Foreskin keratinocyte (primary cell): ENCODE results near the gene PITRM1.

DNA sequence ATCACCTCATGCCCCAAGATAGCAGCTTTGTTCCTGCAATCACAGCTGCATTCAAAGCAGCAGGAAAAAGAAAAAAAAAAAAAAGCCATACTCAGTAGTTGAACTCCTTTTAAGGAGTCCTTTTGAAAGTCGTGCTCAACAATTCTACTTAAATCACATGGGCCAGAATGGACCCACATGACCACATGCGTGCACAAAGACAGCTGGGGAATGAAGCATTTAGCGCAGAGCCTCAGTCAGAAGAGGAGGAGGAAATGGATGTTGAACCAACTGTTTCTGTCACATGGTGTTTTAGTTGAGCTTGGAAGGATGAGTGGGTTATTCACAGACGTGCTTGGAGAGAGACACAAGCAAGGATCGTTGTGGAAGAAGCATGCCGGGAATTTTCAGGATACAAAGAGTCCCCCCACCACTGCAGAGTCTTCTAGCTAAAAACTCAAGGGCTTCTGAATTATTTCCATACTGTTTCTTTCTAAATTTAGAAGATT, 13.0 kb upstream of the PFKP start:
- RAMPAGE, total RNA = no peak

DNA sequence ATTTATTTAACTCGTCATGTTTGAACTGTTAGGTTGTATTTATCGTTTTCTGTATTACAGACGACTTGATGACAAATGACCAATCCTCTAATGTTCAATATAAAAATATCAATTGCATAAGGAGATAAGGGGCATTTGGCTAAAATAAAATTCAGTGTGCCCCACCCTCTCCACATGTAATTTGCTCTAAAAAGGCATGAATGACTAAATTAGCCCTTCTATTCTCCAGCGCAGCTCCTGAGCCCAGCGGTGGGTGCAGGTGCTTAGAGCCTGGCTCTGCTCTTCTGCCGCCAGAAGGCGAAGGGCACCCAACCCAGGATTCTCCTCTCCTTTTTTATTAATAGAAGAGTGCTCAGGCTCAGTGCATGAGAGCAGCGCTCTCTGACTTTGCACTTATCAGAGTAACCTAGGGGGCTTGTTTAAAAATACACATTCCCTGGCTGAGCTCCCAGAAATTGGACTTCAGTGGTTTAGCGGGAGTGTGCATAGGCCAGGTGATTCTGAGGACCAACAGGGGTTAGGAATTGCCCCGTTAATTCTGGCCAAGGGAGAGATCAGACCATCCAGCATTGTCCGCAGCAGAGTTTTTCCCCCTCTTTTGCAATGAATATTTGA, 1.8 kb upstream of the PFKP start:
- RAMPAGE, total RNA = no peak

GRCh38 chr10:3066178-3066684, 1.1 kb upstream of the PFKP start:
- RAMPAGE, total RNA = no peak

DNA sequence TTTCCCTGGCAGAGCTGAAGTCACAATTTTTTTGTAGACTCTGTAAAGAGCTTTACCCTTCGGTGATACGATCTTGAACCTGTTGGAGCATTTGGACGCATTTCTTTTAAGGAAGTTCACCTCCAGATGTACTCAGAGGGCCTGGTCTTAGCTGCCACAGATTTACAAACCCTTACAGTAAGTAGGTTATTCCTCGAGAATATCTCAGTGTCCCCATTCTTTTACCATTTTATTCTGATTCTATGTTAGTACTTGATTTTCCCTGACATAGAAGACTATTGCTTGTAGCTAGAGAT, 2.7 kb downstream of the PFKP start:
- RAMPAGE, total RNA = no peak

GRCh38 chr10:3071210-3072245, 4.2 kb downstream of the PFKP start:
- RAMPAGE, total RNA = no peak

- RAMPAGE, total RNA = no peak
Observed at GRCh38 chr10:3109136-3109780, 41.9 kb downstream of the PFKP start.

- RAMPAGE, total RNA = no peak
Observed at GRCh38 chr10:3129710-3130082, 42.9 kb downstream of the PITRM1 start.

- RAMPAGE, total RNA = start-site peak on the minus strand at chr10:3172732-3172784, 180 and 37 reads in 2 replicates
Observed at GRCh38 chr10:3172617-3173364, at the start of gene PITRM1. Gene PITRM1 (minus strand): TSS chr10:3172782.

DNA sequence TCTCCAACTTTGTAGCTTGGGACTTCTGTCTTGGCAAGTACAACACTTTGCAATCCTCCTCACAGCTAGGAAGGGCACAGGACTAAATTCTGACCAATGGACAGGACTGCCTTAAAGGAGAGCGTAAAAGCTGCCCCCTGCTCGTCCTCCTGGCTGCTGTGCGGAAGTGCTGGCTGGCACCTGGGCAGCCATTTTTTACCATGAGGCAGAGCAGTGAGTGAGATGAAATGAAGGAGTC, 90.2 kb upstream of the PITRM1 start:
- RAMPAGE, total RNA = no peak

GRCh38 chr10:3293674-3294574, 121.3 kb upstream of the PITRM1 start:
- RAMPAGE, total RNA = no peak

DNA sequence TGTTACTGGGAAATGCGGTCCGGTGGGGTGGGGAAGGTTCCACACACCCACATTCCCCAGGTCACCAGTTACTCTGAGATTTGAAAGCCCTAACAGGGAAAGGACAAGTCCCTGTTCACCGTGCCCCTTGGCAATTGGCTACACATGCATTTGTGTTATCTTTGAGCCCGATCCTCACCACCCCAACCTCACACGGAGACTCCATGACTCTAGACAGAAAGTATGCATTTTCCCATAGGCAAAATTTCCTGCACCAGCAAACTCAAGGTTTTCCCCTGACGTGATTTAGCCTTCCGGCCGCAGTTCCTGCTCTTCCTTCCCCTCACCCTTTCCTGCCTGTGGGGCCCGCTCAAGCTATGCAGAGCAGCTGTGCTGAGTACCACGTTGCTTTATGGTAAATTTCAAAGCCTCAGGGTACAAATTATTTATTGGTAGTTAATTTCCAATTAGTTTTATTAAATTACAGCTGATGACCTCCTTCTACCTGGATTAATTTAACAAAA, 282.8 kb upstream of the PITRM1 start:
- RAMPAGE, total RNA = no peak

DNA sequence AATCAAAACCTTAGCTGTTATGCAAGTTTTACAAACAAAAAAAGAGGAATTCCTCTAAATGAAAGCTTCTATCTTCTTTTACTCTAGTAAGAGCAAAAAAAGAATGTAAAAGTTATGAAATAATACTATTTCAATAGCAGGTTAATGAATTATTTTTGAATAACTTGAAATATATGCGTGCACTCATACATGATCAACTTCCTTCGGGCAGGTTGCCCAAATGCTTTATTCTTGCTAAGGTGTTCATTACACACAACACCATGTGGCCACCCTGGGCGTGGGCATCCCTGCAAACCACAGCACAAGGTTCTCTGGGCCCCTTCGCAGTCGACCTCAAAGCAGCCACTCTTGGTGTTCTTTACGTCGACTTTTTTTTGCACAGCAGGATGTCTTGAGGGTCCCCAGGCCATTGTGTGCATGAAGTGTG, 300.6 kb upstream of the PITRM1 start:
- RAMPAGE, total RNA = no peak

GRCh38 chr10:3493859-3495247, 290.7 kb downstream of the KLF6 start:
- RAMPAGE, total RNA = no peak

- RAMPAGE, total RNA = no peak
Observed at GRCh38 chr10:3503326-3503907, 281.6 kb downstream of the KLF6 start.

DNA sequence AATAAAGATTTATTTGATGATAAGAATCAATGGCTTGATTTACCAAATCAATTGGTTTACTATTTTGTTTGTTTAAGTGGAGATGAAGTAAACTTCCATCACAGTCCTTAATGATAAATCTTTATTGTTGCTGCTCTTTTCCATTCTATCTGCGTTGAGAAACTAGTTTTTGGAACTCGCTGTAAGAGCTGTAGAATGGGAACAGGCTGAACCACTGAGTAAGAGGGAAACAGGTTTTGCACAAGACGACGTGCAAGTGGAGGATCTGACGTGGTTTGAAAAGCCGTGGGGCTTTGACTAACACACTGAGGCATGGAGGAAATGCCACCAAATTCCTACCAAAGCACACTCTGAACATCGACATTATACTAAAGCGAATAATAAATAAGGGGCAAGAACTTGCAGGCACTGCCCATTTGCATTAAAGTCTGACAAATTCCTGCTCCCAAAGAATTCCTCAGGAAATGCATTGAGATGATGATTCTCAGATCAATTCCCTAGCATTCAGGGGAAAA, 160.7 kb downstream of the KLF6 start:
- RAMPAGE, total RNA = no peak

DNA sequence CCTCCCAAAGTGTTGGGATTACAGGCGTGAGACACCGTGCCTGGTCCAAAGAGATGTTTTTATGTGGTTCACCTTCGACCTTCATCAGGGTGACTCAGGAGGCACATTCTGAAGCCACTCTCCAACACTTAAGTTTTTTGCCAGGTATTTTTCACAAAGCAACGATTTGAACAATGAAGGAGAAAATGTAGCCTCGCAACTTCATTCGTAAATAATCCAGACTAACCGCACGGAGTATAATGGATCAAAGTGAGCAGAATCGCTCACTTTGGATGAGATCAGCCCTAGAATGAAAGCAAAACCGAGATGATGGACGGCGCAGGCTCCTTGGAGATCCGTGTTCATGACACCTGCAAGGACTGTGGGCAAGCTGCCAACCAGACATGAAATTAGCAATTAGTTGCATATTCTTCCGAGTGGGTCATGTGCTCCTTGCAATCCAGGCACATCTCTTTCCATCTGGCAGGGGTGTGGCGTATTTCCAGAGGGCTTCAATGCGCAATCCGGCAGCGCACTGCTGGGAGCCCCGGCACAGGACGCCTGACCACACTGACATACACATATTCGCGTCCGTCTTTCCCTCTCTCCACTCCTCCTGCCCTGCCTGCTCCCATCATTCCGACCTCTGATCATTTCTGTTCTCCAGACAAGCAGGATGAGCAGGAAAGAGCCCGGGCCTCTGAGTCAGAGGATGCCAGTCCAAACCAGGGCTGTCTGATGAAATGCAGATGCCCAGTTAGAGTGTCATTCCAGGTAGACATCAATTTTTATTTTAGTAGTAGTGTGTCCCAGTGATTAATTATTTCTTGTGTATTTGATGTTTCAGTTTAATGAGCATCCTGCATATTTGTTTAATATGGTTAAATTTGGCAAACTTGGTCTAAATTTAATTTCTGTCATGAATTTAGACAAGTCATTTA, 148.4 kb downstream of the KLF6 start:
- RAMPAGE, total RNA = no peak

DNA sequence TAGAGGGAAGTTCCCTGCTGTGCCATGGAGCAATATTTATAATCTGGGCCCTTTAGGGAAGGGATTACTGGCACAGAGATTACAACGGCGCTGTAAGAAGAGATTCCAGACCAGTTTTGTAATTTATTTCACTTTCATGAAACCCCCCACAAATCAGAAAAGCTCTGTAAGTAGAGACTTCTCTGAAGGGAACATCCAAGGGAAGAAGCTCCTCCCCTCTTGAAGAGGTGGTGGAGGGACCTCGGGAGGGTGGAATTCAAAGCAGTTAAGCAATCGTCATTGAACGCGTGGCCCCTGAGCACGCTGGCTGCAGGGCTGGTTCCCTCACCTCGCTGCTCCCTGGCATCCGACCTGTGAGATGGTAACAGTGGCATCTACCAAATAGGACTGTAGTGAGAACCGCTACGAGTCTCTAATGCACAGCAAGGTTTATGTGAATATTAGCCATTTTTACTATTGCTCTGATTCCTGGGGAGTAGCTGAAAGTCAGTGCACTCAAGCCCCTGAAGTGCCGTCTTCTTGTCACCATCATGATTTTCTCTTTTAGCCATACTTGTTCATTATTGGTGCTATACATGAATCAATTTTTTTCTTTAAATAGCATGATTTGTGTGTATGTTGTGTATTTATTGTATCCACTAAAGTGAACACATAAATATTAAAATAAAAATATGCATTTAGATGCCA, 113.3 kb downstream of the KLF6 start:
- RAMPAGE, total RNA = no peak

DNA sequence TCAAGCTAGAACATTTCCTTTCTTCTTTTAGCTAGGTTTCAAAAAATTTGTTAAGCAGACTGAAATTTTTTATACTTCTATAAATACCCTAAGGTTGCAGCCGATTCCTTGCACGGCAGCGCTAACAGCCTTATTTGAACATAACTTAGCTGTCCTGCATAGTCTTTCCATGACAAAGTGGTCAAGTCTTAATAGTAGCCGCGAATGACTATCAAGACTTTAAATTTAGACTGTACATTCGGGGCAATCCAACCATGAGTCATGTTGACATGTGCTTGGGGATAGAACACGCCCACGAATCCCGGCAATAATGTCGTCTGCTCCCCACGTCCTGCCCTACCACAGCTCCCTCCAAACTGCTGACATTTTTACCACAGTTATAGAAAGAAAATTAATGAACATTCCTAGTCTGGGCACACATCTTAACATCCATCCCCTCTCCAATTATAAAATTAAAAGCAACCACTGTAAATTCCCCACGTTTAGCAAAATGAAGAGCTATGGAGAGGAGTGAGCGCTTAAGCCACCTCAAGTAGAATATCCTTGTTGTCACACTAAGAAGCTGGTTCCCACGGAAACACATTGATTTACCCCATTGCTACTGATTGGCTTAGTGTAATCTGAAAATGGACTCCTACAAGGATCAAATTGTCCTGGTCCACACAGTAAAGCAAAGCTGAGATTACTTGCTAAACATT, 9.7 kb downstream of the KLF6 start:
- RAMPAGE, total RNA = no peak

DNA sequence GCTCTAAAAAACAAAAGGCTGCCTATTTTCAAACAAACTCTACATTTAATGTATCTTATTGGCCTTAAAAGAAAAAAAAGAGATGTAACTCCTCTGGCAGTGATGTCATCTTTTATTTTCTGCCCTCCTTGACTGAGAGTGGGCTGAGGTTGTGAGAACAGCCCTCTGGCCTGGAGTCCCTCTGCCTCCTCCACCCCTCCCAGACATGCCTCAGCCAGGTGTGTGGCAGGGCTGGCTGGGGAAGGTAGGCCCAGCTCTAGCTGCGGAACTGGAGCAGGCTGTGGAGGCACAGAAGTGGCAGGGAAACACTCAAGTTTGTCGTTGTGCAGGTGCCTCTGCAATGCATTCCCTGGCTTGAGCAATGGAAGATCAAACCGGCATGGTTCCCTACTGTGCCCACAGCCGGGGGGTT, 9.1 kb downstream of the KLF6 start:
- RAMPAGE, total RNA = no peak

- RAMPAGE, total RNA = no peak
Observed at GRCh38 chr10:3777772-3778731, 7.0 kb downstream of the KLF6 start.